Sciatic nerve (tissue), 1 donor: ENCODE measurements around a stretch of chr15.

DNA sequence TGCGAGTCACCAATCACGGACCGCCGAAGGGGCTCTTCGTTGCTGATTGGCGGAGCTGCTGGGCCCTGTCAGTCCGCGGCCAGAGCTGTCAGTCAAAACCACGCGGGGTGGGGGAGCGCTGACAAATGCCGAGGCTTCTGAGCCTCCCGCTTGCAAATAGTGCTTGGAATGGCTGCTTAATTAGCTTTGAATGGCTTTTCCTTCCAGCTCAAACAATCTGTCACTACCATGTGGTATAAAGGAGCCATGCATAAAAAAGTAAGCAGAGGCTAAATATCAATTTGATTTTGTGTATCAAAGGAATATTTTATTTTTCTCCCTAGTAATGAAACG is 1.9 kb upstream of the TLE3 start:
- PRO-cap, result bidirectional peak, plus-strand start at position 95 of the sequence, minus-strand start outside the sequence

DNA sequence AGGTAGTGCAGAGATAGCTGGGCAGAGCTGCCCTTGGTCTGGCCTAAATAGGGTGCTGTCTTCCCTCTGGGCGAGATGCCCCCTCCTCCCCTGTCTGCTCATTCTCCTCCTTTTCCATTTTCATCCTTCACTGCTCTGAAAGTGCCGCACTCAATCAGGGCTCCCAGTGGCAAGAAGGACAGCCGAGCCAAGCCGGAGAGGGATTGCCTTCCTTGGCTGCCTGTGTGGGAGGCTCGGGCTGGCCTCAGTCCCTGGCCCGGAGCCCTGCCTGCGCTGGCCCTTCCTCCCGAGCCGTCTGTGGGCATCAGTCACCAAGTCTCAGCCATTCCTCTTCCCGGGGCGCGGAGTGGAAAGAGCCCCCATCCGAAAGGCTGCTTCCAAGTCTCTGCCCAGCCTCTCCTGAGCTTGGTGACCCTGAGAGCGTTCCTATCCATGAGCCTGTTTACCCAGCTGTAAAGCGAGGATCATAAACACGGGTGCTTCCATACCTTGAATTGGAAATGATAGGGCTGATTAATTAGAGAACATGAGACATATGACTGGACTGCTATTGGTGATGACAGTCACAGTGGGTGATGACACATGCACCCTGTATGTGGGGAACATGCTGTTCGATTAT is 59.0 kb upstream of the TLE3 start:
- PRO-cap, result no peak

DNA sequence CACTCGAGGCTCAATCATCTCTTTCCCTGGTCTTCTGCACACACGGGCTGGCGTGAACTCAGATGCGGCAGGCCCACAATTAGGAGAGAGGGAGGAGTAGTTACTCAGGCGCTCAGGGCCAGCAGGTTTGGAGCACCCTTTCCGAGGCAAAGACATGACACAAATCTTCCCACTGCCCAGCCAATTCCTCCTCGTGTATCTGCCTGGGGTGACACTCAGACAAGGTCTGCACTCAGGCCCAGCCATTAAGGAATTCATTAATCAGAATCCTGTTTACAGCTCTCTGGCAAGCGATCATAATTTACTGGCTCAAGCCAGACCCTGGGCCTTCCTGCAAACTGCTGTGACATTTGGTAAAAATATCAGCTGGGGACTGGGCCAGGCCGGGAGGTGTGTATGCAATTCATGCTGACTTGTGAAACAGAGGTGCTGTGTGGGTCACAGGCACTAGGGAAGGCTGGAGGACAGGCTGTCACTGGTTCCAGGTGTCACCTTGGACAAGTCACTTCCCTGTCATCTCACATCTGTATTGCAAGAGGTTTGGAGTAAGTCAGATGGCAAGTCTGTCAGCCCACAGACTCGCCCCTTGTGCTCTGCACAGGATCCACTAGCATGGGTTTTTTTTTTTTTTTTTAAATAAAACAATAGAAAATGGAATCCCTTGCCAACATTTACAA is 68.2 kb upstream of the TLE3 start:
- PRO-cap, result no peak

GRCh38 chr15:70459725-70460296 is 303.5 kb downstream of the UACA start:
- PRO-cap, result no peak

DNA sequence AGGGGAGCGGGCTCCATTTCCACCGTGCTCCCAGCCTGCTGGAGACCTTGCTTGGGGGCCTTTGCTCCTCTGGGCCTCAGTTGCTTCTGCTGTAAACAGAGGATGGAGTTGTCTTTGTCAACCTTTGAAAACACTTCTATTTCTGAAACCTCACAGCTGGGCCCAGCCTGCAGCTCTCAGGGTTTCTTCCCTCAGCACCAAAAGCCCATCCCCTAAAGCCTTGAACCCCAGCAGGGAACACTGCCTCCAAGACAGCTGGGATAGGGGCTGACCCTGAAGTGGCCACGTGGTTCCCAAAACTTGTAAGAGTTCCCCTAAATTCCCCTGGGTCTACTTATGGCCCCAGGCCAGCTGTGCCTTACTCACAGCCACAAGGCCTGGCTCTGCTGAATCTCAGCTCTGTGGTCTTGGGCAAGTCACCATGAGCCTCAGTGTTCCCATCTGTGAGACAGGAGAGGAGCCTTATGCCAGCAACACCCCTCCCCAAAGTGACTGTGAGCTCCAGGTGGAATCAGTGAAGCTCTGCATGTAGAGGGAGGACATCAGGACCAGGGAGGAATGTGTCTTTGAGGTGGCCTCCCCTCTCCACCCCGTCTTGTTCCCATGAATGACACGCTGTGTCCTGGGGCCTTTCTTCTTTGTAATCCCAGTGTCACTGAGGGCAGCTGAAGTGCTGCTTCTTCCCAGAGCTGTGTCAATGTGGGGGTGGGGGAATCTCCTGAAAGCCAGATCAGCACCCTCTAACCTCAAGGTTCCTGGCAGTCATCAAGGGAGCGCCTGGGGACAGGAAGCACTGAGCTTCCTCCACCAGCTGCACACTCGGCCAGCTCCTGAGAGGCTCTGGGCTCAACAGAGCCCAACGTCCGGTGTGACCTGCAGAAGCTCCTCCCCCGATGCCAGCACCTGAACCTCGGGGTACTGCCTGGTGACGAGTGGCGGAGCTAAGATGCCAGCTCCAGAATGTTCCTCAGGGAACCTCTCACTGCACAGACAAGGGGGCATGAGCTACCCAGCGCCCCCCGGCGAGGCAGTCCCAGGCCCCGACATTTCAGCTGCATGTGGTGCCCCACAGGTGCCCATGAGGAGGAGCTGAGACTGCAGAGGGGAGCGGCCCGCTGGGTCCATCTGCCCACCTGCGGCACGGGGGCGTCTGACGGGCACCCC is 258.9 kb downstream of the UACA start:
- PRO-cap, result bidirectional peak, plus-strand start at position 819 of the sequence, minus-strand start at position 842 of the sequence

DNA sequence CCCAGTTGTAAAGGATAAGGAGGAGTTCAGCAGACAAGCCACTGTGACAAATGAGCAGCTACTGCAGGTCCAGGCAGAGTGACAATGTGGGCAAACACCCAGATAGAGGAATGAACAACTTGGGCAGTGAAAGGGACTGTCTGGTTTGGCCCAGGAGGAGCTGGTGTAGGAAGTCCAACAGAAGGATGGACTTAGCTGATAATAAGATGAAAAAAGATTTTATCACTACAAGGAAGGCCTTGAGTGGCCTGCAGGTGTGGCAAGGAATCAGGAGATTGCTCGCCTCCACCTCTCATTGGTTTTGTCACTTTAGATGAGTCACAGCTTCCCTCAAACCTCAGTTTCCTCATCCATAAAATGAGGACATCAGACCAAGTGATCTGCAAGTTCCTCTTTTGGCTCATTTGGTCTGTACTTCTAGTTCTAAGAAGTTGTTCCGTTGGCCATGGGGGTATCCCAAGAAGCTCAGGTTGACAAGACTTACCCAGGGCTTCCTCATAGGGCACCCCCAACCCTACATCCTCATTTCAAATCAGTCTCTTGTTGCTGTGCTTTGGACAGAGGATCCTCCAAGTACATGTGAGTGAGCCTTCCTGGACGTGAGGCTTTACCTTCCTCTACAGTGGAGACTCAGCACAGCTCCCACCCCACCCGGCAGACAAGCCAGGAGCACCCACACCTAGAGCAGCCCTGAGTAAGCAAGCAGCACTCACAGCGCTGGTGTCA is 254.1 kb downstream of the UACA start:
- PRO-cap, result no peak

- PRO-cap, result no peak
Observed at GRCh38 chr15:70559677-70560529, 203.5 kb downstream of the UACA start.

GRCh38 chr15:70750117-70751059 is 13.0 kb downstream of the UACA start:
- PRO-cap, result no peak

DNA sequence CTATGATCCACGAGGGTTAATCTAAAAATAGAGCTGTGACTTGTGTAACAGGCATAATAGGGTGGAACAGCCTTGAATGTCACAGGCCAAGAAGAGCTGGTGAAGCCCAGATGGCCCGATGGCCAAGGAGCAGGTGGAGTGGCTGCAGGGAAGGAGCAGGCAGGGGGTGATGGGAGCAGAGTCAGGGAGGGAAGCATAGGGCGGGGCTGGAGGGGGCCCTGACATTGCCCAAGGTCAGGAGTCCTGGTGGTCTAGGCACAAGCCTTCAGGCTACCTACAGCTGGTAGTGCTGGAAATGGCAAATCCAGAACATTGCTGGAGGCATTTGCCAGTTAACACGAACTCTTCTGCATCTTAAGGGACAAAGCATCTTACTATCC is 24.1 kb downstream of the LARP6 start:
- PRO-cap, result no peak

DNA sequence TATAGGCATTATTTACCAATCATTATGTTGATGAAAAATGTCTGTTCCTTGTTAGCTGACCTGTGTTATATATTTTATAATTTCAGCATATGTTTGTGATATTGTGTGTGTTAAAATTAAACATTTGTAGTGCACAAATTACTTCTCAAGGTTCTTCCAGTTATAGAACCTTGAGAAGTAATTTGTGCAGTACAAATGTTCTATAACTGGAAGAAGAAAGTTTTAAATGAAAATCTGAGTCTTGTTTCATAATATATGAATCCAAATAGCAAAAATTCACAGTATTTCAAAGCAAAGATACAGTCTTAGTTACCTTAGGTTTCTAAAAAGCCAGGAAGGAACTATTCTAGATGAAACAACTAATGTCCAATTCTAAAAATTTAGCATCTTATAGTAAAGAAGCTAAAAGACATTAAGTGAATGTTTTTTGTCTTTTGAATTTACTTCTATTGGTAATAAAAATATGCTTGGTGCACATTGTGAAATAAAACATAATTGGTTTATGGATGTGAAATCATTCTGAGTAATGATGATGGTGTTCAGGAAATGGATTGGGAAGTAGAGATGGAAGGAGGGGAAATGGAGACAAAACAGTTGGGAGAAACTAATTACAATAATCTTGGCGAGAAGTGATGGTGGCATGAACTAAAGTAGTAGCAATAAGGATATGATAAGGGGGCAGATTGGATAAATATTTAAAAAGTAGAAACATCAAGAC is 21.4 kb downstream of the LRRC49 start:
- PRO-cap, result no peak

DNA sequence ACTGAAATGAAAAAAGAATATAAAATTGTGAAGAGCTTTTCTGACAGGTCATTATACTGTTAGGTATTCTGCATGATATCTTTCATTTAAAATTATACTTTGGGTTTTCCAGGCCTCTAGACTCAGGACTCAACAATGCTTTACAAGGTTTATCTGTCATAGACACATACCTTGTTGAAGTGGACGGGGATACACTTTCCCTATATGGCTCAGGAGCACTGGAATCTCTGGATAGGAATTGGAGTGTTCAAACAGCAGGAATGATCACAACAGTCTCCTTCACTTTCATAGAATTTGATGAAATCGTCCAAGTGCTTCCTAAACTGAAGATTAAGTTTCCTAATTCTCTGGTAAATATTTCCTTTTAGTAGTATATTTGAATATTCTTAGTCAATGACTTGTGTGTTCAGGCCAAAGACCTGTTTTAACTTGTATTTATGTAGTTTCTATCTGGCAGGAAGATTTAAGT is 107.0 kb upstream of the THSD4 start:
- PRO-cap, result no peak

DNA sequence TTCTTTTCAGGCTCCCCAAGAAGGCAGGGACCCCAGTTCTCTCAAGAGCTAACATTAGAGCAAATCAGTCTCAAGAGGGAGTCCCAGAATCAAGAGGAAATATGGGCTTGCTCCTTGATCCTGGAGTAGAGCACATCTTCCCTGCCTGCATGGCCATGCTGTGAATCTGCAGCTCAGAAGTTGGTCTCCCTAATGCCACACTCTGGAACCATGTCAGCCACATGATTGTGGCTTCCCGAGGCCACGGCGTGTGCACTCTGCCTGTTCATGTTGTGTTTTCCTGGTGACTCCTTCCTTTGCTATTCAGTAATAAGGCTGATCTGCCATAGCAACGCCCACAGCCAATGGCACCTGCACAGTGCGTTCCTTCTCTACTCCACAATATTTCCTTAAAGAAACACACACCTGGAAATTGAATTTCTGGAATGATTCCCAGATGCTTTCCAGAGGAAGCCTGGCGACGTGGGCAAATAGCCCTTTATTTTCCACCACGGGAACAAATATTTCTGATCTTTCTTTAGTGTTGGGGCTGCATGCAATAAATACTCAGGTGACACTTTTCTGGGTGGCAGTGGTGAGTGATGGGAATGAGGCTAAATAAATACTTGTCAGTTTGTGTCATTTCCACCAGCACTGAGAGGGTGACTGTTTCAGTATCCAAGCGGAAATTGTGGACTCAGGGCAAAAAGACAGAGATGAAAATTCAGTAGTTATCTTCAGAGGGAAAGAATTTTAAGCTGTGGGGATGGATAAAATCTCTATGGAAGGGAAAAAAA is 21.9 kb upstream of the THSD4 start:
- PRO-cap, result no peak

- PRO-cap, result no peak
Observed at GRCh38 chr15:71128174-71128559, 12.9 kb downstream of the THSD4 start.

DNA sequence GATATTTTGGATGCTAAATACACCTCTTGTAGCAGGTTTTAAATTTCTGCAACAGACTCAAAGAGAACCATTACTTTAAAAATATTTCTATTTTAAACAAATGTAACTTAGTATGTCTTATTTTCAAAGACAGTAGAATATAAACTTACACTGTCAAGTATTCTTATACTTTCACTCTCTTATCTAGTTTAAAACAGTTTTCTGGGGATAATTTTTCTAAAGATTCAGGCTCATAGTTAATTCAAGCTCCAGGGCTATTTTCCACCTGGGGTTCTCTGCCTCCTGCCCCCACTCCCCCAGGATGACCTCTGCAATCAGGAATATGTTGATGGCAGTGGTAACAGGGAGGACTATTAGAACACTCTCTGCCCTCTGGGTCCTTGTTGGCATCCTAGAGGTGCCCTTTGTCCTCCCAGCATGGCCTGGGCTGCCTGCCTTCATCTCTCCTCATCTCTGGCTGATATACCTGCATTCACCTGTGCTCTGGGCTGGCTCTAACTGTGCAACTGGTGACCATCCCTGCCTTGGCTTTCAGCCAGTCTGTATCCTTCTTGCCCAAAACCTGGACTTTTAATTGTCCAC is 199.6 kb downstream of the THSD4 start:
- PRO-cap, result no peak

DNA sequence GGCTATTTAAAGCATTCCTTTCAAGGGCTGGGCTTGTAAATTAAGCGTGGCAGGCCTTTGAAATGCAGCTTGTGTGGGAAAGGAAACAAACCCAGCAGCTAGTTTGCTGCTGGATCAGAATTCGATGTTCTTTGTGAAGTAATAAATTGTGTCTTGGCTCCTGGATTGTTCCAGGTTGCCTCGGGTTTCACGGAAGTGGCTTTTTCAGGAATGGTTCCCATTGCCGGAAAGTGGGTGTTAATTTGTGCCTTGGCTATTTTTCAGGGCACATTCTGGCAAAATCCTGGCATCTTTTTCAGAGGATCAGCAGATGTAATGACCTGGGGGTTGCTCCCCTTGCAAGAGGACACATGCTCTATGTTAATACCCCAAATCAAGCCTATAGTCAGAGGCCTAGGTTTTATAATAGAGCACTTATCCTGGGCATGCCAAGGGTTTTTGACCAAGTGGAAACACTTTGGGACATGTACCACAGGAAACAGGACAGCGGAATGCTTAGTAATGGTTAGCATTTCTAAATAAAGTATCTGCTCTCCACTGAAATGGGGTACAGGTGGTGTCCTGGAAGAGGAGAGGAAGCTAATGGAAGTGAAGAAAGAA is 294.7 kb upstream of the NR2E3 start:
- PRO-cap, result no peak

GRCh38 chr15:71547741-71549066 is 262.1 kb upstream of the NR2E3 start:
- PRO-cap, result no peak

GRCh38 chr15:71662305-71662822 is 148.0 kb upstream of the NR2E3 start:
- PRO-cap, result no peak

- PRO-cap, result no peak
Observed at GRCh38 chr15:71747978-71748867, 62.1 kb upstream of the NR2E3 start.

DNA sequence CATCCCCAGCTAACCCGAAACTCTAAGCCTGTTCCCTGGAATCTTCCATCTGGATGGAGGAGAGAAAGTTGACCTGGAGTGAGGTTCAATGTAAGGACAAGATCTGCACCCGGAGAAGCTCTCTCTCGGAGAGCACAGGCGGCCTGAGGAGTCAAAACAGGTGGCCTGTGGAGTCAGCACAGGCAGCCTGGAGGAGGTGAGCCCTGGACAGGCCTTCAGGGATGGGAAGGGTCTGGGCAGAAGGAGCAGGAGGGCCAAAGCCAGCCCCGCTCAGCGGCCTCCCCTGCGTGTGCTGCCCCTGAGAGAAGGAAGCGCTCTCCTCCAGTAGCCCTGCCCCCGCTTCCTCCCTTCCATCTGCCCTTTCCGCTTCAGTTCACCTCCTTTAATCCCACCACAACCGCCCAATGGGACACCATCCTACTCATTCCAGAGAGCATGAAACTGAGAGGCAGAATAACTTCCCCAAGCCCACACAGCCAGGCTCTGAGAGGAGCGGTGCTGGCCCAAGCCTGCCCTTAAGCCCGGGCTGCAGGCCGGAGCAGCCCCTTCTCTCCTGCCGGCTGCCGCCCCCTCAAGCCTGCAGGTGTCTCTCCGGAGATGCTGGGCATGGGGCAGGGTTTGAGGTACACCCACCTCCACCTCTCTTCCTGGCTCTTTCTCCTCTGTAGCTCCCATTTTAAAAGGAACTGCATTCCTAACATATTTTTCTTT is 3.2 kb upstream of the NR2E3 start:
- PRO-cap, result no peak

DNA sequence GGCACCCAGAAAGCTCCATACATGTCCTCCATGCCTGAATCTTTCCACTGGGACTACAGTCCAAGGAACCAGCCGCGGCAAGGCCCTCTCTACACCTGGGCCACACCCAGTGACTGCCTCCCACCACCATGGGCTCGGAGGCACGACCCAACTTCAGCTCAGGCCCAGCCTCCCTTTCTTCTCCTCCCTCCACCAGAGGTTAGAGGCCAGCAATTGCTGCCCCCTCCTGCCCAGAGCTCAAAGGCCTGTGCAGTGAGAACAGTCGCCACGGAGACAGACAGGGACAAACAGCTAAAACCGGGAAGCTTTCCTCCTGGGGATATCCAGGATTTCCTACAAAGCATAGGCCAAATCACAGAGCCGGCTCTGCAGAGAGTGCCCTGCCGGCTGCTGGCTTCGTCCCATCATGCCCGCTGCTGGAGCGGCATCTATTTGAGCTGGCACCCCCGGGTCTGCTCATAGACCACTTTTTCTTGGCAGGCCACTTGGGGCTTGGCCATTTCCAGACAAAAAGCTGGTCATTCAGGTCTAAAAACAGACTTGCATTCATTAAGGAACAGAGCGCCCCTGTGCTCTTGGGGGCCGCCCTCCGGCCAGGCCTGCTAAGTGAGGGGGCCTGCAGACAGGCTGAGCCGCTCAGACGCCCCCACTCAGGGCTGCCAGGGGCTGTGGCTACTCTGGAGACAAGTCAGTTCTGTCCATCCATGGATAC is 17.6 kb downstream of the GRAMD2A start:
- PRO-cap, result unidirectional peak, plus-strand start at position 371 of the sequence